Bile duct (tissue), 1 donor: ENCODE results near the genes FTSJ1, PQBP1, GAGE12H and XAGE3.

- PRO-cap: no peak
Observed at GRCh38 chrX:48278870-48279201, 23.6 kb downstream of the SSX1 start.

GRCh38 chrX:48475975-48476697 lies at the start of gene FTSJ1:
TSS of gene FTSJ1 (plus strand) at chrX:48476199.
- PRO-cap: bidirectional peak, plus-strand start at chrX:48476234, minus-strand start at chrX:48475879

DNA sequence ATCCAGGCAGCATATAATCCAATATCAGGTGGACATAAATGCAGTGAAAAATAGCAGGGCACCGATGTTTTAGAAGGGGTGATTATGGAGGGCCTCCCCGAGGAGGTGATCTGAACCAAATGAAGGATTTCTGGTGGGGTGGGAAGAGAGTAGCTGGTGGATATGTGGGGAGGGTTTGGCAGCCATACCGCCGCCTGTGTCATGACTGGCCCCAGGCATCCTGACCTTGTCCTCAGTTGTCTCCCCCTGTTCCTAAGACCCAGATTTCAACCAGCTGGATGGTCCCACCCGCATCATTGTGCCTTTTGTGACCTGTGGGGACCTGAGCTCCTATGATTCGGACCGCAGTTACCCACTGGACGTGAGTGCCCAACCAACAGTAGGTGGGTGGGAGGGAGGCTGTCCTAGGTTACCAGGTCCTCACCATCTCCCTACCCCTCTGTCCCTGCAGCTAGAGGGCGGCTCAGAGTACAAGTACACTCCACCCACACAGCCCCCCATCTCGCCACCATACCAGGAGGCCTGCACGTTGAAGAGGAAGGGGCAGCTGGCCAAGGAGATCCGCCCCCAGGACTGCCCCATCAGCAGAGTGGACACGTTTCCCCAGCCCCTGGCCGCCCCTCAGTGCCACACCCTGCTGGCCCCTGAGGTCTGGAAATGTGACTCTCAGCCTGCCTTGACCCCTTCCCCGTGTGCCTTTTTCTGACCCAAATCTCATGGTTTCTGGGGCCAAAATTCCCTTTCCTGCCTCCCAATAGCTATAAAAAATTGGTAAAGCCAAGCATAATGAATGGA lies 6.3 kb downstream of the FTSJ1 start:
- PRO-cap: no peak

GRCh38 chrX:48523435-48524080 lies 1.9 kb downstream of the EBP start:
- PRO-cap: no peak

- PRO-cap: no peak
Observed at GRCh38 chrX:48528147-48528812, 6.7 kb downstream of the EBP start.

DNA sequence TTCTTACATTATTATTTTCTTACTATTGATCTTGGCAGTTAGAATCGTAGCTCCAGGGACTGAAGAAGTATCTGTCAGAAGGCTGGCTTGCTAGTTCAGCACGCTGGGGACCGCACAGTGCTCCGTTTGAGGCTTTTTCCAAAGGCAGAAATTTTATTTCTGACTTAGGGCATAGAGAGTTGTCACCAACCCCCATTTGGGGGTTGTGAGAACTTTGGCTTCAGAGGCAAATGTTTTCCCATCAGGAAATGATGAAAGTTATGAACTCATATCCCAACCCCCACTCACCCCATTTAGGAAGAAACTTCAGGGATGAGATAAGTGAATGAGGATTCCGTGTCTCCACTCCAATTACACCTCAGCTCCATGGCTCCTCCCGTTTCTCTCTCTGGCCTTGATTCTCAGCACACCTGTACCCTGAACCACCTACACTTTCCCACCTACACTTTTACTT lies 4.3 kb upstream of the WDR13 start:
- PRO-cap: no peak

- PRO-cap: no peak
Observed at GRCh38 chrX:48696858-48697686, 538 bp downstream of the SUV39H1 start.

GRCh38 chrX:48897646-48898707 lies at the start of gene PQBP1:
TSS of gene PQBP1 (plus strand) at chrX:48897930.
- PRO-cap: bidirectional peak, plus-strand start at chrX:48897931, minus-strand start at chrX:48897762; bidirectional peak, plus-strand start at chrX:48898229, minus-strand start at chrX:48898155

- PRO-cap: no peak
Observed at GRCh38 chrX:48990833-48991234, 11.2 kb downstream of the GRIPAP1 start.

DNA sequence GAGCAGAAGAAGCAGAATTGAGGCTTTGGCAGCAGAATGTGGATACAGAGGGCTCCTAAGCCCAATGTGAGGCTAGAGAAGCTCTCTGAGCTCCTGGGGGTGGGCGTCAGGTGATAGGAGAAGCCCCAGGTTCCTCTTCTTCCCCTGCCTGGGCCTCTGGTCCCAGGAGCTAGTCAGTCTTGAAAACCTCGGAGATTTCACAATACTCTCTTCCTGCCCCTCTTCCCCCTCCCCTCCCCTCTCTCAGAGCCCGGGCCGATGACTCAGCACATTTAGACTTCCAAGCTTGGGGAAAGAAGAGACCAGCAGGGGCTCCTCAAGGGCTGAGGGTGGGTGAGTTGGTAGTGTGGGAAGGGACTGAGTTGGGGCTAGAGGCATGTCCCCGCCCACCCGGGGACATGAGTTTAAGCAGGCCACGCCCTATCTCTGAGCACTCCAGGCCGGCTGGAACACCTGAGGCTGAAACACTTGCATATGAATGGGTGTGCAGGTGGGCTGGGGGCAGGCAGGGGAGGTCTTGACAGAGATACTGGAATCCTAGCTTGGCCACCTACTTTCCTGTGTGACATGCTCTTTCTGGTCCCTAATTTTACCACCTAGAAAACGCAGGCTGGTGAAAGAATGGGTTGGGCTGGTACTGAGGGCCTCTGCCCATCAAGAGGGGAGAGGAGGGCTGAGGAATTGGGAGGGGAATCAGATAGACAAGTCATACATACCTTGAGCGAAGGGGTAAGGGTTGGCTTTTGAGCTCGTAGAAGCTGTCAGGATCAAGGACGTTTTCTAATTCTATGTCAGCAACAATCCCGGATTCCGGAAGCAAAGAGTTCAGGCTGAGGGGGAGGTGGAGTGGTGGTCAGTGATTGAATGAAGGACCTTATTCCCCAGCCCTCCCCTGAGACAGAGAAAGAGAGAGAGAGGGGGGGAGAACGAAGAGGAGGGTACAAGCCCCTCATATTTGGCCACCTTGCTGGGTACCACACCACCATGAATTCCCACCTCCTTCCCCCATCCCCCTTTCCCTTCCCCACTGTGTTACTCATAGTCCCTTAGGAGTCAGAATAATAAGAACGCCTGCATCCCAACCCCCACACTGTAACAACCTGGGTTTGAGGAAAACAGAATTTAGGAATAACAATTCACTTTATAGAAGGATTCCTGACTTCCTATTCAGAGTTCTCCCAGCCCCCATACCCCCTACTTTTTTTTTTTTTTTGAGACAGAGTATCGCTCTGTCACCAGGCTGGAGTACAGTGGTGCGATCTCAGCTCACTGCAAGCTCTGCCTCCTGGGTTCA lies 3.0 kb downstream of the TFE3 start:
- PRO-cap: bidirectional peak, plus-strand start at position 433 of the sequence, minus-strand start at position 175 of the sequence

DNA sequence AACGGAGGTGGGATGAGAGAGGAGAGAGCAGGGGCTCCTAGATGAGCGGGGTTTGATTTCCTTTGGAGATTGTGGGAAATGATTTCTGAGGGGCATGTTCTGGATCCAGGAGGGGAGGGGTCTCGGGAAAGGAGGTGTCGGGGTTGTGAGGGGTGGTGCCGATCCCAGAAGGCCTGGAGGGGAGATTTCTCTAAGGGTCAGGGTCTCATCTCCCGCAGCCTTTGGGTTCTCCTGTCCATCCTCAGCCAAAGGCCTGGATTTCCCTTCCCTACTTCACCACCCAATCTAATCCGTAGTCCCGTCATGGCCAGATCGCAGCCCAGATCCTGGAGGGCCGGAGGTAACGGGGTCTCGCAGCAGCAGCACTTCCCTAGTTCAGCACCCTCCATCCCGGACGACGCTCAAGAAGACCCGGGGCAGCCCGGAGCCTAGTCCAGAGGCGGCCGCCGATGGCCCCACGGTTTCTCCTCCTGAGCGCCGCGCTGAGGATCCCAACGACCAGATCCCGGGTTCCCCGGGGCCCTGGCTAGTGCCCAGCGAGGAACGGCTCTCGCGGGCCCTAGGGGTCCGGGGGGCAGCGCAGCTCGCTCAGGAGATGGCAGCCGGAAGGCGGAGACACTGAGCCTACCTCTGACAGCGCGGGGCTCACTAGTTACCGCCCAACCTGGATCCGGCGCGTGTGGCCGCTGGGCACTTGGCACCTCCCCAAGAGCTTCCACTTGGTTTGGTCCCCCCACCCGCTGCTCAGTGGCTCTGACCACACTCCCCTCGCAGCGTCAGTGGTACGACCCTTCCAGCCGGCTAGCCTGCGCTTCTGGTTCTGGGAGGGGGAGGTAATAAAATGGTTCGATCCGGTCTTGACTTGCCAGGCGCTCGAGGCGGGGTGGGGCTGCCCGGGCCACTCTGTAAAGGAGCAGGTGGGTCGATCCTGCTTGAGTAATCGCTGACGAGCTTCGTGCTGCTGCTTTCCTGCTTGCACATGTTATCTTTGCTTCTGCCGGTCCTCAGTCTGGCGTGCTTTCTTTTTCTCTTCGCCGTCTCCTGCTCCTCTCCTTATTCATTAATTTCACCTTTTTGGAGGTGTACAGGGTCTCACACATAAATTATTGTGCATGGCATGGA lies 3.6 kb downstream of the MAGIX start:
- PRO-cap: bidirectional peak, plus-strand start at position 985 of the sequence, minus-strand start at position 620 of the sequence

GRCh38 chrX:49579639-49580006 lies at the start of gene GAGE12H:
TSS of gene GAGE12H (plus strand) at chrX:49579949.
- PRO-cap: no peak

GRCh38 chrX:50643183-50643907 lies 170.6 kb downstream of the SHROOM4 start:
- PRO-cap: no peak

- PRO-cap: no peak
Observed at GRCh38 chrX:50770913-50771292, 43.1 kb downstream of the SHROOM4 start.

DNA sequence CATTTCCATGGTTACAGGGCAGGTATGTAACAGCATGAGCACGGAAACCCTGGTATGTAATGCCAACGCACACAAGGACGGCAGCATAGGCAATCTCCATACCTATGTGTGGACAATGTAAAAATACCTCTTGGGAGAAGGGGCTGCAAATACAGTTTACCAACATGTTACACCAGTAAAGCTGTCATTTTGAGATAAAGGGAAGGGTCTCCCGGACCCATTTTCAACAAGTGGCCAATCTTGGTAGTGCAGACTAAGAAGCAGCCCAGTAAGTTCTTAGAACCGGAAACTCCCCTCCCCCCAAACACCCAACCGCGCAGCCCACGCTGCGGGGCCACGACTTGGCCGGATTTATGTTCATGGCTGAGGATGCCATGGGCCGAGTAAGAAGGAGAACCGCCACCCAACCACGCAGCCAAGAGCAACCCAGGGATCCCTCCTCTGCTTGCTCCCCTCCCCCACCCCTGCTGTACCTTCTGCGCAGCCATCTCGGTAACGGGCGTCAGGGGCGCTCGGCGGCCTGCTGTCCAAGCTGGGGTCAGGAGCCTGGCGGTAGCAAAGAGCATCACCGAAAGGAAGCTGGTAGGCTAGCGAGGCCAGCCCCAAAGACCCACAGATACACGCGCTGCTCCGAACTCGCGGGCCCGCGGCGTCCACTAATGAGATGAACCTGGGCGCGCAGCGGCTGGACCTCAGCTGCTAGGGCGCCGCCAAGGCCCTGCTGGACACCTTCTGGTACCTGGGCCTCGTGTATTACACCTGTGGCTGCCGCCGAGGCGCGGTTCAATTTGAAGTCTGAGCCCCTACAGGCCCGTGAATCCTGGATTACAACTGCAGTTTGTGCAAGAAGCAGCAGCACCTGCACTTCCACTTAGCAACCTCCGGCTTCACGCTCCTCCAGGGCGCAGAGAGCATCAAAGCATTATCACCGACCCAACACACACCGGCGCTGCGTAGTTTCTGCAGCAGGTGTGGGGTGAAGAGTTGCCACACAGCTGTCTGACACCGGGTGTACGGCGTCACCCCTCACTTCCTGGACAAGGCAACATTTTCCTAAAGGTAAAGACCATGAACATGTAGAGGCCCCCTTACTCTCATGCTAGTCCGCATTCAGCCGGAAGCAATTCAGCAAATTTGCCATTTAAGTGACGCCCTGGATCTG lies 10.7 kb upstream of the EZHIP start:
- PRO-cap: no peak

DNA sequence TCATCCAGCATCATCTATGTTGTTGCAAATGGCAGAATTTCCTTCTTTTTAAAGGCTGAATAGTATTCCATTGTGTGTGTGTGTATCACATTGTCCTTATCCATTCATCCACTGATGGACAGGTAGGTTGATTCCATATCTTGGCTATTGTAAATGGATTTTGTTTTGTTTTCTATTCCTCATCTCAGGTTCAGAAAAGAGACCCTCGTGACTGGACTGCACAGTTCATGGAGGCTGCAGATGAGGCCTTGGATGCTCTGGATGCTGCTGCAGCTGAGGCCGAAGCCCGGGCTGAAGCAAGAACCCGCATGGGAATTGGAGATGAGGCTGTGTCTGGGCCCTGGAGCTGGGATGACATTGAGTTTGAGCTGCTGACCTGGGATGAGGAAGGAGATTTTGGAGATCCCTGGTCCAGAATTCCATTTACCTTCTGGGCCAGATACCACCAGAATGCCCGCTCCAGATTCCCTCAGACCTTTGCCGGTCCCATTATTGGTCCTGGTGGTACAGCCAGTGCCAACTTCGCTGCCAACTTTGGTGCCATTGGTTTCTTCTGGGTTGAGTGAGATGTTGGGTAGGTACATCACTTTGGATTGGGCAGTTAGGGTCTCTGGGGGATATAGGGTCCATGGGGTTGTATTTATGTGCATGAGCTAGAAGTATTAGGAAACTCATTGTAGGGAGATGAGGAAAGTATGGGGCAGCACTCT lies 8.1 kb downstream of the MAGED1 start:
- PRO-cap: no peak

DNA sequence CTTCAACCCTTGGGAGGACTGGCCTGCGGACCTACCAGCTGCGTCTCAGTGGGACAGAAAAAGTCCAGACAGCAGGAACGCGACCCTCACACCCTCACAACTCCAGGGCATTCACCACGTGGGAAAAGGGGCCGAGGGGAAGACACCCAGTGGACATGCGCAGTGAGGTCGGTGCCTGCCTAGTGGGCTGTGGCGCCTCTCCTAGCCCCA lies at the start of gene XAGE3:
XAGE3 (minus strand) TSS at position 113 of the 210 bp plus-strand sequence.
- PRO-cap: no peak

DNA sequence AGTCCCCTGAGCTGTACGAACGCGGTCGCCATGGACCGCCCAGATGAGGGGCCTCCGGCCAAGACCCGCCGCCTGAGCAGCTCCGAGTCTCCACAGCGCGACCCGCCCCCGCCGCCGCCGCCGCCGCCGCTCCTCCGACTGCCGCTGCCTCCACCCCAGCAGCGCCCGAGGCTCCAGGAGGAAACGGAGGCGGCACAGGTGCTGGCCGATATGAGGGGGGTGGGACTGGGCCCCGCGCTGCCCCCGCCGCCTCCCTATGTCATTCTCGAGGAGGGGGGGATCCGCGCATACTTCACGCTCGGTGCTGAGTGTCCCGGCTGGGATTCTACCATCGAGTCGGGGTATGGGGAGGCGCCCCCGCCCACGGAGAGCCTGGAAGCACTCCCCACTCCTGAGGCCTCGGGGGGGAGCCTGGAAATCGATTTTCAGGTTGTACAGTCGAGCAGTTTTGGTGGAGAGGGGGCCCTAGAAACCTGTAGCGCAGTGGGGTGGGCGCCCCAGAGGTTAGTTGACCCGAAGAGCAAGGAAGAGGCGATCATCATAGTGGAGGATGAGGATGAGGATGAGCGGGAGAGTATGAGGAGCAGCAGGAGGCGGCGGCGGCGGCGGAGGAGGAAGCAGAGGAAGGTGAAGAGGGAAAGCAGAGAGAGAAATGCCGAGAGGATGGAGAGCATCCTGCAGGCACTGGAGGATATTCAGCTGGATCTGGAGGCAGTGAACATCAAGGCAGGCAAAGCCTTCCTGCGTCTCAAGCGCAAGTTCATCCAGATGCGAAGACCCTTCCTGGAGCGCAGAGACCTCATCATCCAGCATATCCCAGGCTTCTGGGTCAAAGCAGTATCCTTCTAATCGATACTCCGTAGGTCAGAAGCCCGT lies 540 bp downstream of the TSPYL2 start:
- PRO-cap: no peak

DNA sequence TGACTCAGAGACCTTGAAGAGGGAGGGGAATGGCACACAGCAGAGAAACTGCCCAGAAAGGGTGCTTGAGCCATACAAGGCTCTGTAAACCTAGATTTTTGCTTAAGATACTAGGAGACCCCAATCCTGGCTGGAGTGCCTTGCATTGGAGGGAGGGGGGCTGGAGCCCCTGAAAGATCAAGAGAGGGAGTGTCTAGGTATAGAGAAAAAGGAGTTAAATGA lies 1.4 kb downstream of the TSPYL2 start:
- PRO-cap: no peak

DNA sequence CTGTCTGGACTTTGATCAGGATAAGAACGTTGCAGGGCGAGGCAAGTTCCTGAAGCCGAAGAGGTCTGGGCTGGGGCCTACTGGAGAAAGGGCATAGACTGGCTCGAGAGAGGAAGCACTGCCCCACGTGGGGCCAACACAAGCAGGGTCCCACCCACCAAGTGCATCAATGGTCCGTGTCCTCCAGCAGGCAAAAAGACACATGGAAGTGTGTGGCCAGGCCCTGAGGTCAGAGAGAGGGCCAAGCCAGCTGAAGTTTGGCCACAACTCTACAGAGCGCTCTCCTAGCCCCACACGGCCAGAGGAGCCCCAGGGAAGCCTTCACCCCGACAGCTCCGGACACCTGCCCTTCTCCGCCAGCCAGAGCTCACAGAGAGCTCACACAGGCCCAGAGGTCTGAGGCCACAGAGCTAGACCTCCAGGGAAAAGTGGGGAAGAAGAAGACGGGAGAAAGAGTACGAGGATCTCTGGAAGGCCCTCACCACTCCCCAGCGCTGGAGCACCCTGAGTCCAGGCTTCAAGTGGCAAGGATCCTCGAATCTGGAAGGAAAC lies 8.6 kb upstream of the KDM5C start:
- PRO-cap: no peak